SP-49 (cell line): ENCODE measurements around the gene SRGAP2.

DNA sequence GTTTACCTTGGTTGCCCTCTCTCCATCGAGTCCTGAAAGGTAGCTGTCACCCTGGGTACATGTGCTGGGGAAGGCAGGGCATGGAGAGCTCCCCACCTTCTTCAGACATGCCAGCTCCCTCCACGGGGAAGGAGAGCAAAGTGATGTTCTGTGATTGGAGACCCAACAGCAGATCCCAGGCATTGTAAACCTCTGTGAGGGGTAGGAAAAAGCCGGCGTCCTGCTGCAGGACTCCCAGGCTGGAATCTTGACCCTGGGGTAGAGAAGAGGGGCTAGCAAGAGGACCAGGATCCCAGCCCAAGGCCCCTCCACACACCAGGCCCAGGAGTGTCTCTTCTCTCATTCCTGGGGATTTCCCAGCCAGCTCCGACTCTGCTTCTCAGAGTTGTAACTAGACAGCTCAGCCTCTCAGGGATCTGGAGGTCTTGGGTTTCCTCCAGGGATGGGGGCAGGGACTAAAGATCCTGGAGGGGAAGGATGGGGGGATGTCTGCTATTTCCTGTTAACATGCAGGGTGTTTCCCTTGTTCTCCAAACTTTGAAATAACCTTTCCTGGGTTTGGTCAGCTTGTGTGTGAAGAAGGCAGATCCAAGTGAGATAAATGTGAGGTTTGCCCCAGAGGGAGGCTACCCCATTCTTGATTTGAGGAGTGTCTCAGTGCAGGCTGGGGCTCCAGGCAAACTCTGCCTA lies 34.5 kb downstream of the TMCC2 start:
- PRO-cap, result no peak

DNA sequence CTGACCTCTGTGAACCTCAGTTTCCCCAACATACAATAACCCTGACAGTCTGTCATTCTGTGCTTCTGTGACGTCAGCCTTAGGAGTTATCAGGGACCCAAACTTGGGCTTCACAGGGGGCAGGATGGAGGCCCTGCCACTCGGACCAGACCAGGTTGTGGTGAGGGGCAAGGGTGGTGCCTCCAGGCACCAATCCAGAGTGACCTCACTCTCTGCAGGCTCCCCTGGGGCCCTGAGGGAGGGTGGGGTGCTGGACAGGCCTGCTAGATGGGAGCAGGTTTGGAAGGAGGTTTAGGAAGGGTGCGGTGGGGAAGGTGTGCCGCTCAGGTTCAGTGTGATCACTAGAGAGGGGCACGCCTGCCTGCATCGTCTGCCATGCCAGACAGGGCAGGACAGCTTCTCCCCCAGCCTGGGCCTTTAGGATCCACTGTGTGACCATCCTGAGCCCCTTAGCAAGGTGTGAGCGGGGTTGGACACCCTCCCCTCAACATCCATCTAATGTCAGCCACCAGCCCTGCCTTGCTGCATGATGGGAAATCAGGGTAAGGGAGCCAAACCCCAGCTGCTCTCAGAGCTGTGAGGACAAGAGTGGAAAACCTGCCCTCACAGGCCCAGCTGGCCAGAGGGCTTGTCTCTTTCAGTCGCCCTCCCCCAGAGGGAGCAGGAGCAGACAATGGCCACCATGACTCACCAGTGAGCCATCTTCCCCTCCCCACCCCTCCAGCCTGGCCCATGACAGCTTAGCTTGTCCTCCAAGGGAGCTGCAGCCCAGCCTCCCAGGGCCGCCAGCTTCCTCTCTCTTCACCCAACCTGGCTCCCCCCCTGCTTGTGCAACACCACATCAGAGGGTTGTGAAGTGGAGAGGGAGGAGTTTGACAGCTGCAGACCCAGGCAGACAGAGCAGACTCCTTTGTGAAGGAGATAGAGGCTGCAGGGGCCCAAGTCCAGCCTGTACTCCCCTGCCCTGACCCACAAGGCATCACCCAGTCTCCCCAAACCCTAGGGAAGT lies 37.1 kb downstream of the NUAK2 start:
- PRO-cap, result no peak

GRCh38 chr1:205286516-205286984 lies 35.0 kb downstream of the NUAK2 start:
- PRO-cap, result no peak

DNA sequence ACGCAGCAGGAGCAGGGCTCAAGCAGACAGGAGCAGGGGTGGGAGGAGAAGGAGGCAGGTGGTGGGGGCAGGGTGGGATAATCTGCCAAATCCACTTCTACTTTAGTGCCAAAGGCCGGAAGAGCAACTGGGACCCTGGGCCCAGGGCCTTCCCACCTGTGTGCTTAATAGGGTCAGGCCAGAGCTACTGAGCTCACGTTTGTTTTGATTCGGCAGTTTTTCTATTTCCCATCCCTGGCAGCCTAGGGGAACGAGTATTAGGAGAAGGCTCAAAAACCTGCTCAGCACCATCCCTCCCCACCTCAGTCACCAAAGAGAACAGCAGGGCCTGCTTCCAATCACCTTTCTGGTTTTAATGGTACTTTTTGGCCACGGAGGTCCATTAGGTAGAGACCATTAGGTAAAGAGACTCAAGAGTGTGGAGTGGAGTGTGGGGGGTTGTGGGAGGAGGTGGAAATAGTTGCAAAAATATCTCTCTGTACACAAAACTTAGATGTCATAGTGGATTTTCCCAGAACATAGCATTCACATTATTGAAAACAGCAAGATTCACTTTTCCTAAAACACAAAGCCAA lies 19.7 kb downstream of the NUAK2 start:
- PRO-cap, result no peak

DNA sequence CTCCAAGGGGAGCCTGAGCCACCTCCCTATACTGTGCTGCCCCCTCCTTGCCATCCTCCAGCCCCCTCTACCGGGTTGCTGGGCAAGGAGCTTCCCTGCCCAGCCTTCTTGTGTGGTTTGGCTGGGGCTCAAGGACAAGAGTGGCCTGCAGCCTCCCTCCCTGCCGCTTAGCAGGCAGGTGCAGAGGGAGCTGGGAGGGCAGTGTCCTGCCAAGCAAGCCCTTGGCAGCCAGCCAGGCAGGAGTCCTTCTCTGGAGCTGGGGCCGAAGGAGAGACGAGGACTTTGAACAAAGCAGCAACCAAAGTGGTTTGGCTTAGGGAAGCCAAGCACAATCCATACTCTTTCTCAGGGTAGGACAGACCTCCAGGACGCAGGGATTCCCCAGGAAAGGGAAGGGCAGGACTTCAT lies 4.0 kb downstream of the NUAK2 start:
- PRO-cap, result no peak

GRCh38 chr1:205374238-205375388 lies 17.9 kb upstream of the KLHDC8A start:
- PRO-cap, result no peak

GRCh38 chr1:205599132-205599904 lies 30.5 kb downstream of the MFSD4A start:
- PRO-cap, result no peak

DNA sequence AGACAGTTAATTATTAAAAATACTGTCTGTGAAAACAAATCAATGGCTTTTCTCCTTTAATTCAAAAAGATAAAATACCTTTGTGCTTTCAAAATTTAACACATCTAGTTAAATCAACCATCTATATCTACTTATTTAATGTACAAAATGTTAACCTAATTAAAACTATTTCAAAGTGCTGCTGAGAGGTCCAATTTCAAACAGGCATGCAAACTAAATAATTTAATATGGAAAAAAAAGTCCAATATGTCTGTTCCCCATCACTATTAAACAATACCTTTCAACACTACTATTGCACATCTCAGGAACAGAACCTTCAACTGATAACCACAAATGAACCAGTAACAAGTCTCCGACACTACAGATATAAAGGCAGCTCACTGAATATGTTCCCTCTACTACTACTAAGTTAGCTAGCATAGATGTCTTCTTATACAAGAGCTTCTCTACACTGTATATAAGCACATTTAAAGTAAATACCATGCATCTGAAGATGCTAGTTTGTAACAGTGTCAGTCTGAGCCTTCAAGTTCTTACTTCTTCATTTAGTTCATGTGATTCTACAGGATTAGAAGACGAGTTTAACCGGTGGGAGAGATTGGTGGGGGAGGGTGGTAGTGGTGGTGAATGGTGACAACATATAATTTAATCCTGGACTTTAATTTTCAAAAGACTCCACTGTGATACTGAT lies 17.4 kb downstream of the ELK4 start:
- PRO-cap, result no peak

- PRO-cap, result no peak
These were observed 12.4 kb downstream of the ELK4 start for GRCh38 chr1:205619510-205619709.

DNA sequence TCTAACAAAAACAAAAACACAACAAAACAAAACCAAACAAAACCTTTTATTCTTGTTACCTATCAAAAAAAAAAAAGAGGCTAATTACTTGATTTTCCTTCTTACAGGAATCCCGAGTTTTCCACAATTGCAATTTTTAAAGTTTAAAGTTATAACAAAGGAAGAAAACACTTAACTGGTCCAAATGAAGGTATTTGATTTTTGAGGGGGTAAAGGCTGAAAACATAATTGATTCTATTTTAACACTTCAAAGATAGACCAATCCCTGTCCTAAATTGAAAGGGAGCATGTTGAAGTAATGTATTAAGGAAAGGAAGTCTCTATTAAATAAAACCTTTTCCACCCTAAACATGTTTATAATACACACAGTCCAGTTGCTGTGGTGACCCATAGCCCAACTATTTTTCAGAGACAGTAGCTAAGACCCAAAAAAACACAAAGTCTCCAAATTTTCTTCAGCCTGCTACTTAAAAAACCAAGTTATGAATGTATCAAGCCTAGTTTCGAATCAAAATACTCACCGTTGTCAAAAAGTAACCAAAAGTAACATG lies 1.7 kb downstream of the ELK4 start:
- PRO-cap, result no peak

- PRO-cap, result no peak
These were observed 1.6 kb upstream of the ELK4 start for GRCh38 chr1:205633288-205633930.

DNA sequence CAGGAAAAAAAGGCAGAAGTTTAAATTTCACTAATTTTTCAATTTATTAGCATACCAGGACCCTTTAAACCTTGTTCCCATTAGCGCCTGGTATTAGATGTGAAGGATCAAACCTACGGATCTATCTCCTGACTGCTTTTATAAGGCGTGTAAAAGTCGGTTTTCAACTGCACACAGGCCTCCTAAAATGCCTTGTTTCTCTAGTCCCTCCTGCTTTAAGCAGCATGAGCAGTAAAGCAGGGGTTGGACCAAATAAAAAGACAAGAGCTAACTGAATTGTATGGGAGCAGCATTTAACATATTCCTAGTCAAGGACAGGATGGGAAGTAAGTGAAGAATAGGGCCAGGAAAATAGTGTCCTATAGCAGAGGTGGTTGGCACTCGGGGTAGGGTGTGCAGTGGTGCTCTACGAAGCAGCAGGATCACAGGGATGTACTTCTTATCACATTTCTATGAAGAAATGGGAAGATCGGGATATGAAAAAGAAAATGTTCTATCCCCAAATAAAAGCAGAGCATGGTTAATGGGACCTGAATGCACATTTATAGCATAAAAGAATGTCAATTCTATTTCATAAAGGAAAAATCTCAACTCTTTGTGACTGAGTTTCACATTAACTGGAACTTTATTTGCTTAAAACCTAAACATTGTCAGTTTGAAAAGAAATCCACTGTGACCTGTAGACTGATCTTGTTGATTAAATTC lies 33.1 kb downstream of the NUCKS1 start:
- PRO-cap, result no peak

- PRO-cap, result no peak
These were observed 31.9 kb downstream of the NUCKS1 start for GRCh38 chr1:205717967-205718530.

- PRO-cap, result no peak
These were observed 6.2 kb downstream of the NUCKS1 start for GRCh38 chr1:205743600-205744446.

GRCh38 chr1:205748392-205748821 lies 1.6 kb downstream of the NUCKS1 start:
- PRO-cap, result no peak

GRCh38 chr1:205917212-205917694 lies 26.0 kb downstream of the SLC26A9 start:
- PRO-cap, result no peak

- PRO-cap, result no peak
These were observed 27.1 kb downstream of the FAM72A start for GRCh38 chr1:206175593-206175795.

- PRO-cap, result unidirectional peak, plus-strand start at chr1:206203714
These were observed at the start of gene SRGAP2 for GRCh38 chr1:206203387-206203943. TSS of gene SRGAP2 (plus strand) at chr1:206203541.

DNA sequence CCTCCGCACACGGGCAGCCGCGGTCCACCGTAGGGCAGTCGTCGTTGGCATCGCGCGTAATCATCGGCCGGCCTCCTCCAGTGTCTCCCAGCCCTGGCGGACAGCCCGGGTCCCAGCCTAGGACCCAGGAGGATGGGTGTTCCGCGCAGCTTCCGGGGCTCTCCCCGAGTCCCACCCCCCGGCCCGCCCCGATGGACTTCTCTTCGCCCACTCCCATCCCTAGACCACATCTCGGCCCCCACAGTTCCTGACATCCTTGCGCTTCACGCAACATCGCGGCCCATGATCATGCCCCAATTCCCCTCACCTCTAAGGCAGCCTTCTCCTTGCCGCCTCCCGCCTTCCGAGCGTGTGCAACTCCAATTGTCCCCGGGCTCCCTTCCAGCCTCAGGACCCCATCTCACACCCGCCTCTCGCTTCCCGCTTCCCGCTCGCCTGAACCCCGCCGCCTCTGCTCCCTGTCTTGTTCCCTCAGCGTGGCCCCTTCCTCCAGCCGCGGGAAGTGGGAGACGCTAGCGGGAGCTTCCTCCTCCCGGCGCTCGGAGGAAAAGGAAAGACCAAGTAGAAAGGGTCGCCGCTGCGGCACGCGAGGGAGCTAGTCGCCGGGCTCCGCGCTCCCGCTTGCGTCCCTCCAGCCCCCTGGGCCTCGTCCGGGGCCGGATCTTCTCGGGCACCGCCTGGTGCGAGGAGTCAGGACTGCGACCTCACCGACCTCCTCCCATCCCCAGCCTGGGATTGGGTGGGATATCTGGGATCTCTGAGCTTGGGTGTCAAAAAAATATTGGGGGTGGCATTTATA lies 803 bp downstream of the SRGAP2 start:
- PRO-cap, result no peak

- PRO-cap, result no peak
These were observed 24.5 kb upstream of the IKBKE start for GRCh38 chr1:206445606-206446338.